Osteocyte (in vitro differentiated cells): ENCODE measurements around a stretch of chr21.

DNA sequence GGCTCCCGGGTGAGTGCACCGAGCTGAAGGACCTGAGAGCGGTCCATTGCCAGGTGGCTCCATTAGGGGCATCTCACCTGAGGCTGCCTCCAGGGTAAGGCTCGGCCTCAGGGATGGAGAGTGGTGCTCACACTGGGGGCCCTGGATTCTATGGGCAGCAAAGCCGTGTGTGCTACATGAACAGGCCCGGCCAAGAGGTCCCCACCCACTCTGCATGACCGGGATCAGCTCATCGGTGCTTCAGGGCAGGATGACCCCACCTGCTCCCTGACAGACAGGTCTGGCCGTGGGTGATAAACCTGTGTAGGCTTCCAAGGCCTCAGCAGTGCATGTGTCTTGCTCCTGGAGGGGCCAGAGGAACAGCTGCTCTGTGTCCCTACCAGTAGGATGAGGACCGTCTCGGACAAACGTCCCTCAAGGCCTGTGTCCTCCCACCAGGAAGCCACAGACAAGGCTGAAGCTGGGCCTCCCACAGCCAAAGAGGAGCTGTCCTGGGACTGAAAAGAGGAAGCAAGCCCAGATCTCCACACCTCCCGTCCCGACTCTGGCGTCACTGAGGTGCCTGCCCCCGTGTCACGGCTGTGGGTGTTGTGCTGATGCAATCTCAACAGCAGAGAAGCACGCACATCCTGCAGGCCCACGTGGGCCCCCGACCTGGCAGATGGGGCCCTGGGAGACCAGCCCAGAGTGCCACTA is 5456.1 kb upstream of the TPTE start:
- PRO-cap = no peak

GRCh38 chr21:6098504-6098840 is 4422.9 kb upstream of the TPTE start:
- PRO-cap = no peak

DNA sequence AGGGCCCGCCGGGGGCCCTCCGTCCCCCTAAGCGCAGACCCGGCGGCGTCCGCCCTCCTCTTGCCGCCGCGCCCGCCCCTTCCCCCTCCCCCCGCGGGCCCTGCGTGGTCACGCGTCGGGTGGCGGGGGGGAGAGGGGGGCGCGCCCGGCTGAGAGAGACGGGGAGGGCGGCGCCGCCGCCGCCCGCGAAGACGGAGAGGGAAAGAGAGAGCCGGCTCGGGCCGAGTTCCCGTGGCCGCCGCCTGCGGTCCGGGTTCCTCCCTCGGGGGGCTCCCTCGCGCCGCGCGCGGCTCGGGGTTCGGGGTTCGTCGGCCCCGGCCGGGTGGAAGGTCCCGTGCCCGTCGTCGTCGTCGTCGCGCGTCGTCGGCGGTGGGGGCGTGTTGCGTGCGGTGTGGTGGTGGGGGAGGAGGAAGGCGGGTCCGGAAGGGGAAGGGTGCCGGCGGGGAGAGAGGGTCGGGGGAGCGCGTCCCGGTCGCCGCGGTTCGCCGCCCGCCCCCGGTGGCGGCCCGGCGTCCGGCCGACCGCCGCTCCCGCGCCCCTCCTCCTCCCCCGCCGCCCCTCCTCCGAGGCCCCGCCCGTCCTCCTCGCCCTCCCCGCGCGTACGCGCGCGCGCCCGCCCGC is 2308.5 kb upstream of the TPTE start:
- PRO-cap = no peak

- PRO-cap = no peak
These were observed 1478.4 kb upstream of the TPTE start for GRCh38 chr21:9042836-9043559.

GRCh38 chr21:14166428-14167312 is 44.1 kb downstream of the LIPI start:
- PRO-cap = no peak

GRCh38 chr21:14481890-14482614 is 64.1 kb downstream of the SAMSN1 start:
- PRO-cap = no peak

DNA sequence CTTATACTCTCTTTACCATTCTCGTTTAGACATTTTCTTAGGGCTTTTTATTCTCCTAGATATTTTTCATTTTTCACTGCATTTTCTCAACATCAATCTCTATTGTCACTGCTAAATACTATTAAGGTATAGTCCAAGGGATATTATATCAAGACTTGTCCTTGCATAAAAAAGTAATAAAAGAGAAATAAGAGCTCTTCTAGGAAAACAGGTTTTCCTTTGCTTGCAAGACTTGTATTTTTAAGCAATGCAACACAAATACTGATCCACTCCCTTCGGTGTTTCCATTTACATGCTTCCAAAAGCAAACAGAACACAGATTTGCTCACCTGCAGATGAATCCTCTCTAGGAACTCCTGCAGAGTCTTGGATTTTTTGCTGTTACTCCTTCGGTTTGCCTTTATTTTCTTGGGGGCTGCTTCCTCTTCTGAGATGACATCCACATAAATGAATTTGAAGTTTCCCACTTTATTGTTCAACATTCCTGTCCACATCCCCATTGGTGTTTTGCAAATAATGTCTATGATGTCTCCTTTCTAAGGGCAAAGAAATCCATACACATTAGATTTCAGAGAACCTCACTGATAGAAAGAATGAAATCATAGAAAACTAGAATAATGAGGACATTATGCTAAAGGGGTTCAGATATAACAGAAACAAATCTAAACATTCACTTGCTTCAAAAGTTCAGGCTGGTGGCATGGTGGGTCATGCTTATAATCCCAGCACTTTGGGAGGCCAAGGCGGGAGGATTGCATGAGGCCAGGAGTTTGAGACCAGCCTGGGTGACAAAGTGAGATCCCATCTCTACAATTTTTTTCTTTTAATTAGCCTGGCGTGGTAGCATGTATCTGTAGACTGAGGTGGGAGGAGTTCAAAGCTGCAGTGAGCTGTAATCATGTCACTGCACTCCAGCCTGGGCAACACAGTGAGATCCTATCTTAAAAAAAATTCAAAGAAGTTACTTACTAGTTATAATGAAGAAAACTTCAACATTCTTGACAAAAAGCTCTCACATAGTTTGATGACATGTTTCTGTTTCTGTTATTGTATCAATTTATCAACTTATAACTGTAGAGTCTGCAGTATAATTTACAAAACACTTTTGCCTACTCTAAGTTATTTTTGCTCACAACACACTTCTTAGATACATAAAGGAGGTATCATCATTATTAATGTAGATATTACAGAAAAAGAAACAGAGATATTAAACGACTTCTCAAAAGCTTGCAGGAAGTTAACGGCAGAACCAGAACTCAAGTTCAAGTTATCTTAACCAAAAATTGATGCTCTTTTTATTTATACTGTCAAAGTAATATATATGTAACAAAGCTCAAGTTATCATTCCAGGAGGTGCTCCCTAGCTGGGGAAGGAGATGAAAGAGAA is 45.4 kb downstream of the SAMSN1 start:
- PRO-cap = no peak

DNA sequence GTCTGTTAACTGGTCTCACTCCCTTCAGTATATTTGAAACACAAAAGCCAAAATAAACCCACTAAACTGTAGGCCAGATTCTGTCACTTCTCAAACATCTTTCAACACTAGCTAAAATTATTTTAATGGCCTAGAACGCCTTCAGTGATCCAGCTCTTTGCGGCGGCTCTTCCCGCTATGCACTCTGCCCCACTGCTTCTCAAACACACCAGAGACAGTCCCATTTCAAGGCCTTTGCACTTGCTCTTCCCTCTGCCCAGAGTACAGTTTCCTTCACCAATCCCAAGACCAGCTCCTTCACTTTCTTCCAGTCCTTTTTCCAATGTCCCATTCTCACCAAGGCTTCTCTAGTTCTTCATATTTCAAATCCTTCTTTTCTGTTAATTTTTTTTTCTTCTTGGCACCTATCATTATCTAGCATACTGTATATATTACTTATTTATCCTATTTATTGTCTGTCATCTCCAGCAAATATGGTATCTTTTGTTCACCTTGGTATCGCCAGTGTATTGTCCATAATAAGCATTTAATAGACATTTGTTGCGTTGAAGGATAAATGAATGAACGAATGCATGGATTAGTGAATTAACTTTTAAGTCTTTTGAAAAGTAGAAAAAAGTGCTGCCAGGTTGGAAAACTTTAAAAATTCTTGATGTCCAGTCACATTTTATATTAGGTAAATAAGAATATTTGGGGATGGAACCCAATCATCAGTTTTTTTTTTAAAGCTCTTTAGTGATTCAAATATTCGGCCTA is 8.9 kb downstream of the SAMSN1 start:
- PRO-cap = no peak

DNA sequence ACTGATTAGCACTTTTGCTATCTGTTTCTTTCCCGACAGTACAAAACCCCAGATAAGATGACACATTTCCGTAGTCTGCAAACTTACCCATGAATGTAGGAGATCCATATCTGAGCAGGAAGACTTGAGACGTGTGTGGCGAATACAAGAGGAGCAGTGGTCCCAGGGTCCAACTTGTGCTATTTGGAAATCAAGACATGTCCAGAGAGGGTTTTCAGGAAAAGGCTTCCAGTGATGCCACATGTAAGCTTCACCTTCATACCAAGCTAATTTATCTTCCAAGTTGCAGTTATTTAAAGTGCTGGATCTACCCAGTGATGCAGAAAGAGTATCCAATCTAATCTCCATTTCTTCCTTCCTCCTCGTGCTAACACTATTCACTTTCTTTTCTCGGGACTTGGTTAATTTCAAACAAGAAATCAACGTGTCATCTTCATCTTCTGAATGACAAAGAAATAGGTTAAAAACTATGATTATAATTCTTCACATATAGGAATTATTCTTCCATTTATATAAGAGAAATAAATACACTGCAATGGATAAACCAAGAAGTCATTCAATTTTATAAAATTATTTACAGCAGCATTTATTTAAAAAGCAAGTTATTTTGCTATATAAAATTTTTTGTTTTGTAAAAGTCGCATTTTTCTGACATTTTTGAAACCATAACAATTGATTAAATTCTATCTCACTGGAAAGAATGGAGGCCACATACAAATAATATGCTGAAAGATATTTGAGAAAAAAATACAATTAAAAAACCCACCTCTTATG is 36.1 kb upstream of the SAMSN1 start:
- PRO-cap = no peak

GRCh38 chr21:14691875-14692484 is 145.9 kb upstream of the SAMSN1 start:
- PRO-cap = no peak

GRCh38 chr21:14864331-14864856 is 200.4 kb downstream of the NRIP1 start:
- PRO-cap = no peak

- PRO-cap = no peak
These were observed 59.2 kb downstream of the NRIP1 start for GRCh38 chr21:15005203-15006393.

DNA sequence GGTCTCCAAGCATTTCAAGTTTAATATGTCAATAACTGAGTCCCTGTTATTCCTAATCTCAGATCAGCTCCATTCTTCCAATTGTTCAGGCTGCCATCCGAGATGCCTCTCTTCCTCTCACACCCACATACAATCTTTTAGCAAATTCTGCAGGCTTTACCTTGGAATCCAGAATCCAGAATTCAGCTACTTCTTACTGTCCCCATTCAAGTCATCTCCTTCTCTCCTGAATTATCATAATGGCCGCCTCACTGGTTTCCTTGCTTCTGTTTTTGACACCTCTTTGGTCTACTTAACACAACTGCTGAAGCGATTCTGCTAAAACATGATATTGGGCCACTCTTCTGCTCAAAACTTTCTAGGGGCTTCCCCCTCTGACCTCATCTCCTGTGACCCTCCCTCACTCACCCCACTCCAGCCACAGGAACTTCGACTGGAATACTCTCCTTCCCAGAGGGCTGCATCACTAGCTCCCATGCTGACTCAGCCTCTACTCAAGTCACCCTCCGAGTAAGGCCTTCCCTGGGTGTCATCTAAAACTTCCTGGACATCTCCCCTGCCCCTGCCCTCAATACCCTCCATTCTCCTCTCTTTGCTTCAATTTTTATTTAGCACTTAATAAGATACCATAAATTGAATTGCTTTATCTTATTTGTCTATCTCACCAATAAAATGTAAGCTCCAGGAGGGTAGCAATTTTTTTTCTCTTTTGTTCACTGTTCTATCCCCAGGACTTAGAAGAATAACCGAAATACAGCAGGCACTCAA is 35.7 kb downstream of the NRIP1 start:
- PRO-cap = no peak

- PRO-cap = no peak
These were observed 12.1 kb downstream of the NRIP1 start for GRCh38 chr21:15052438-15053450.

DNA sequence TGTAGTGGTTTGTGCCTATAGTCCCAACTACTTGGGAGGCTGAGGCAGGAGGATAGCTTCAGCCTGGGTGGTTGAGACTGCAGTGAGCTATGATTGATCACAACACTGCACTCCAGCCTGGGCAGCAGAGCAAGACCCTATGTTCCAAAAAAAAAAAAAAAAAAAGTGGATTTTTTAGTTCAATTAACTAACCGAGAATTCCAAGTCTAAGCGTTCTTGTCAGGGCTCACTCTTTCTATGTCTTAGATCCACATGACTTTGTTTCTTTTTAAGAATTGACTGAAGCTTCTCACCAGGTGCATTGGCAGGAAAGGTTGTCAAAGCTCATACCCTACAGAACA is 130.4 kb upstream of the NRIP1 start:
- PRO-cap = no peak

DNA sequence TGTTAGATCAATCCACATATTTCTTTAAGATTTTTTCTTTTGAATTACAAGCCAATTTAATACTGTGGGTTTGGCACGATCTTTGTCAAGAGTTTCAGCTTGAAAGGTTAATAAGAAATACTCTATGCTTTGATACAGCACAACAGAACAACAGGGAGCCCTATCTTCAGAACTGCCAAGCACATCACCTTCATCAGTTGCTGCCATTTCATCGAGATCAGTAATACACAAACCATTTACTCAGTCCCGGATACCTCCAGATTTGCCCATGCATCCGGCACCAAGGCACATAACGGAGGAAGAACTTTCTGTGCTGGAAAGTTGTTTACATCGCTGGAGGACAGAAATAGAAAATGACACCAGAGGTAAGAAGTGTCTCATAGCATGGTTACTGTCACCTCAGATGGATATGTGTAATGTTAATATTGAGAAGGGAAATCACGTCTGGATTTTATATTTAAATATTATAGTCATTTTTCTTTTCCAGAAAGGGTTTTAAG is 97.1 kb downstream of the USP25 start:
- PRO-cap = no peak

DNA sequence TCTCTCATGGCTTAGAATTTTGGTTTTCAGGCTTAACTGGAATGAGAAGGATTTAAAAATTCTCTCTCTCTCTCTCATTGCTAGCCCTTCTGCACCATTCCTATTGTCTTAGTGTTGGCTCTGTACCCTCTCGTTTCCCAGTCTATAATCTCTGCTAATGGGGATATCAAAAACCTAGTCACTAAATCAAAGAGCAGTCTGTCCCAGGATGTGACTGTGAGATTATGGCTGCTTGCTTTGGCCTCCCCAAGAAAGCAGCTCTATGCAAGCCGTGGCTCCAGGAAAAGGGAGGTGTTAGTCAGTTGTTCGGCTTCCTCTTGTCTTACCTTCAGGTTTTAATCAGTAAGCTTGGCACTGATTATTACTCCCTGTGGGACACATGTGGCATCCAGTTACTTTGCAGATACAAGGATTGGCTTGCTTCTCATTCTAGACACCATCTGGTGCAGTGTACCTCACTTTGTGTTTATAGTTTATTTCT is 468.8 kb downstream of the USP25 start:
- PRO-cap = no peak

- PRO-cap = no peak
These were observed 579.8 kb downstream of the USP25 start for GRCh38 chr21:16309372-16310135.

DNA sequence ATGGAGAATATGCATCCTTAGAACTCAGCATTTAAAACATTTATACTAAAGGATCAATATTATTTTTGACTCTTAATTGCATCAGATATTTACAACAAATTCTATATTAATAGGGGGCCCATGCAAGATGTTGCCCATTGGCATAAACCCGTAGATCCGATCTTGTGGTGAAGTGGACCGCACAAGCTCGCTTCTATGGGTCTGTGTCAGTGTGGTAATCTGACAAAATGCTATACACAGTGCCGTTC is 809.1 kb downstream of the USP25 start:
- PRO-cap = no peak

DNA sequence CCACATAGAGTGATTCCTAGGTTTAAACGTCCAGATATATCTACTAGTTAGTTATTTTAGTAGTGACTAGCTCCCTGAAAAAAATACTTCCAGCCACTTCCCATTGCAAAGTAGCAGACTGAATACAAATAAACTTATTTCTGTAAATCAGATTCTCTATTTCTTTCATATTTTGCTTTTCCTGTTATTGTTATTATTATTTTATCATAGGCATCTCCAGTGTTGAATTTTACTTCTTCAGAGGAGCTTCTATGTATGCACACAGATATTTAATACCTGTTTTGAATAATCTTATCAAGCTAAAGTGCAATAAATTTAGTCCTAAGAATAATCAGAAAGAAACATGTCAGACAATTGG is 762.8 kb upstream of the CXADR start:
- PRO-cap = no peak